Fibroblast of the aortic adventitia (primary cell): ENCODE measurements around a stretch of chr16.

- CAGE, long polyA plus RNA, result no peak
Measured at GRCh38 chr16:85135522-85135951, 23.3 kb upstream of the CIBAR2 start.

- CAGE, long polyA plus RNA, result no peak
Measured at GRCh38 chr16:85151680-85152090, 39.4 kb upstream of the CIBAR2 start.

GRCh38 chr16:85334637-85335153 is 222.4 kb upstream of the CIBAR2 start:
- CAGE, long polyA plus RNA, result no peak

DNA sequence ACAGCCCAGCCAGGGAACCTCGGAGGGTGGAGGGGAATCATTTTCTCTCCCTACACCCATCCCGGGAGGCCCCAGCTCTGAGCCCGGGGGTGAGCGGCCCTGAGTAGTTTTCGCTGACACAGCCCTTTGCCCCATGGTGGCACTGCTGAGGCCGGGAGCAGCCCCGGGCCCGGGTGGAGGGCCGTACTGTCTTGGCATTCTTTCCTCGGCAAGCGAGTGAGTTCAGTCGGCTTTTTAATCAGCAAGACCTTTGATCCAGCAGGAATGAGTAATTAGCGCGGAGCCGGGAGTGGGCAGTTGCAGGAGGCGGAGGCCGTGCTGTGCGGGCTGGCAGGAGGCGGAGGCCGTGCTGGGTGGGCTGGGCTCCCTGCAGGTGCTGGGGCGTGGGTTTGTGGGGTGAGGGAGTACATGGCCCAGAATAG is 222.9 kb upstream of the CIBAR2 start:
- CAGE, long polyA plus RNA, result no peak

DNA sequence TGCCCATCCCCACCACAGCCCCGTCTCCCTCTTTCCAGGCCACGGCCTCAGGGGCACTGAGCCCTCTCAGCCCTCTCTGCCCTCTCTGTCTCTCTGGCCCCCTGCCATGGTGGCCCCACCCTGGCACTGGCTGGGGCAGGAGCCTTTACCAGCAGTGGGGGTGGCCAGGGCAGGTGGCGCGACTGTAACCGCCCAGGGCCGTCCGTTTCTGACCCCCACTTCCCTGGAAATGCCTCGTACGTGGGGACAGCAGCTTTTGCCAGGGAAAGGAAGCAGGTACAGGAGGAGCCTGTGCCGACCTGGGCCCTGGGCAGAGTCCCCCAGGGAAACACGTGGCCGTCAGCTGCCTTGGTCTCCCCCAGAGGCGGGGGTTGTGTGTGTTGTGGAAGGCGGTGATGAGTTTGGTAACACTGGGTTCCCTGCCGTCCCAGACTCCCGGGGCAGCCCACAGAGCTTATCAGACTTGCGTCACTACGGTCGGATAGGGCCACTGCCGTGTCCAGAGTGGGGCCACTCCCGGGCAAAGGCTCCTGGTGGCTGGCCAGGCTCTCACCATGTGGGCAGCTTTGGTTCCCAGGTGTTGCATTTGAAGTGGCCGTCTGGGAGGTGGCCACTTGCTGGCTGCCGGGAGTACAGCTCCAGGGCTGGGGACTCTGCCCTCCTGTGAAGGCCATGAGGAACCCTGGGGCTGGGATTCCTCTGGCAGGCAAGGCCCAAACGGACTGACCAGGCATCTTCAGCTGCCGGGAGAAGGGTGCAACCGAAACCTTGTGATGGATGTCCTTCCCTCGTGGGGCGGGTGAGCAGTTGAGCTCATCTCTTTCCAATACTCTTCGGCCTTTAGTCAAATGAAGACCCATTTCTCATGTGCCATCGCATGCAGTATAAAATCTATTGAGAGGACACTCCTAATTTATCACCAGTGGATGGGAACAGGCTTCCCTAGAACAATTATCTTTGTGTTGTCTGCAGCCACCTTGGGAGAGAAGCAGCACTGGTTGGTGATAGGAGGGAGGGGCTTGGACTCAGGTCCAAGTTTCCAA is 249.5 kb upstream of the CIBAR2 start:
- CAGE, long polyA plus RNA, result no peak

GRCh38 chr16:85415143-85416113 is 197.7 kb upstream of the GSE1 start:
- CAGE, long polyA plus RNA, result no peak

- CAGE, long polyA plus RNA, result no peak
Measured at GRCh38 chr16:85437243-85437934, 175.7 kb upstream of the GSE1 start.

GRCh38 chr16:85459490-85460353 is 153.4 kb upstream of the GSE1 start:
- CAGE, long polyA plus RNA, result no peak

DNA sequence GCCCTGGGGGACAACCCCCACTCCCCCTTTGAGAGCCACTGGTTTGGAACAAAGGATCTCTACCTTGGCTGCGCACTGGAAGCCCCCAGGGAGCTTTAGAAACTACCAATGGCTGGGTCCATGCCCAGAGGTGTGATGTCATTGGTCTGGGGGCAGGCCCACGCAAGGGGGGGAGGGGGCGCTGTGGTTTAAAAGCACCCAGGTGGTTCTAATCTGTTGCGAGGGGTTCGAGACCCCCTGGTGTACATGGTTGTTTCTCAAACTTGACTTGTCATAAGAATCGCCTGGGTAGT is 151.8 kb upstream of the GSE1 start:
- CAGE, long polyA plus RNA, result no peak

GRCh38 chr16:85523962-85524840 is 88.9 kb upstream of the GSE1 start:
- CAGE, long polyA plus RNA, result no peak

- CAGE, long polyA plus RNA, result no peak
Measured at GRCh38 chr16:85524841-85525568, 88.1 kb upstream of the GSE1 start.

DNA sequence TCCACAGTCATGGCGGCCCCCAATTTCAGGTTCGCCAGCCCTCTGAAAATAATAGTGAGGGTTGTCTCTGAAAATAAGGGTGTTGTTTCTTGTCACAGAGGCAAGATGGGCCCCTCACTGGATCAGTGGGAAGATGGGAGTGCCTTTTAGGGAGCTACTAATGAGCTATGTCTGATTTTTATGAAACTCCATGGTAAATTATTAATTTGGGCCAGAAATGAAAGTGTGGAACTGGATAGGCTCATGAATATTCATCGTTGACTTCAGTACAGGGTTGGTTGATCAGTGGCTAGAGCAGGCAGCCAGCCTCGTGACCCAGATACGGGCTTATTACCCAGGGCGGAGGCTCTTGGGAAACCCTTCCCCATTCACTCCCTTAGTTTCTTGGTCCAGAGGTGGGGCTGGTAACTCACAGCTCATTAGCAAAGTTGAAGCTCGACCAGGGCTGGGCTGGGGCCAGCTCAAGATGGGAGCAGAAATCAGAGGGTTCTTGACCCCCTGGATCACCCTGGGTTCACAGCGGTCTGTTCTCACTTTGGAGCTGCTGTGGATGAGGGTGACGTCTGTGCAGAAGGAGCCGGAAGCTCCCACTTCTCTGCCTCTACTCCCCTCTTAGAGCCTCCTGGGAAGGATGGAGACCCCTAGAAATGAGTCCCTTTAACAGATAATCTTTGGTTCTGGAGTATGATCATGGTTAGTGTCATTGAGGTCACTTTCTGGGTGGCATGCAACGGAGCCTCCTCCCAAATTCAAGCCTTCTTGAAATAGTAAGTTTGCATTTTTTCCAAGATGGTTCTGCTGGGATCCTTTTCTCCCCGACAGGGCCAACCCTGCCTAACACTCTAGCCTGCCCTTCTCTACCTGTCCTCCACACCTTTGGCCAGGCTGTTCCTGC is 44.6 kb upstream of the GSE1 start:
- CAGE, long polyA plus RNA, result no peak

- CAGE, long polyA plus RNA, result no peak
Measured at GRCh38 chr16:85585988-85586760, 26.9 kb upstream of the GSE1 start.

GRCh38 chr16:85613673-85614824 is 927 bp downstream of the GSE1 start:
- CAGE, long polyA plus RNA, result no peak

GRCh38 chr16:85617908-85618829 is 5.0 kb downstream of the GSE1 start:
- CAGE, long polyA plus RNA, result no peak

GRCh38 chr16:85638863-85639313 is 25.8 kb downstream of the GSE1 start:
- CAGE, long polyA plus RNA, result no peak

DNA sequence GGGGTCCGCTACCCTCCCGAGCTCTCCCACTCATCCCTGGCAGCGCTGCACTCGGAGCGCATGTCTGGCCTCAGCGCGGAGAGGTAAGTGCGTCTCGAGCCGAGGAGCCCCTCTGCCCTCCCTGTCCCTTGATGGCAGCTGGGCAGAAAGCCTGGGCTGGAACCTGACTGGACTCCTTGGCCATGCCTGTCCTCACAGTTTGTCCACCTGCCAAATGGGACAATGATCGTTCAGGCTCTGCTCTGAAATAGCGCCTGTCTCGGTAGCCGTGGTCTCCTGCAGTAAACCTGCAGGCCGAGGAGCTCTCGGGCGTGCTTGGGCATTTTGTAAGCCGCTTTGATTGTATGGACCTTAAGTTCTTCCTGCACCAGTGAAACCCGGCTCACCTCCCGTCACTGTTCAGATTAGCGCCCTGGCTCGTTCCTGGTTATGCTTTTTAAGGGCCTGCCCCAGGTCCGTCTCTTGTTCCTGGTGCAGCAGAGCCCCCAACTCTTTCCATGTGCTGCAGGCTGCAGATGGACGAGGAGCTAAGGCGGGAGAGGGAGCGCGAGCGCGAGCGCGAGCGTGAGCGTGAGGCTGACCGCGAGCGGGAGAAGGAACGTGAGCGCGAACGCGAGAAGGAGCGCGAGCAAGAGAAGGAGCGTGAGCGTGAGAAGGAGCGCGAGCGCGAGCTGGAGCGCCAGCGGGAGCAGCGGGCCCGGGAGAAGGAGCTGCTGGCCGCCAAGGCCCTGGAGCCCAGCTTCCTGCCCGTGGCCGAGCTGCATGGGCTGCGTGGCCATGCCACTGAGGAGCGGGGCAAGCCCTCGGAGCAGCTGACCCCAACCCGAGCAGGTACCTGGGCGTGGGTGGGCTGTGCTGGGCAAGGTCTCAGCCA is 32.7 kb downstream of the GINS2 start:
- CAGE, long polyA plus RNA, result no peak

GRCh38 chr16:85659246-85659624 is 29.5 kb downstream of the GINS2 start:
- CAGE, long polyA plus RNA, result no peak

GRCh38 chr16:85673767-85674447 is 14.8 kb downstream of the GINS2 start:
- CAGE, long polyA plus RNA, result no peak

- CAGE, long polyA plus RNA, result no peak
Measured at GRCh38 chr16:85735002-85735827, 15.7 kb downstream of the C16orf74 start.